Stomach (tissue), 7 donors: ENCODE measurements around the gene SSX2B.

GRCh38 chrX:51803217-51803772, 60.1 kb downstream of the GSPT2 start:
- PRO-cap: no peak
- RAMPAGE, long total RNA, 5 experiments: no peak in any of the 5 experiments
- RRBS: no CpG with 5 or more reads among the region's 17 CpGs

GRCh38 chrX:51850815-51851162, 42.6 kb upstream of the MAGED1 start:
- PRO-cap: unidirectional peak, plus-strand start at chrX:51851054
- RAMPAGE, long total RNA, 5 experiments: no peak in any of the 5 experiments
- RRBS: no CpG with 5 or more reads among the region's 3 CpGs

DNA sequence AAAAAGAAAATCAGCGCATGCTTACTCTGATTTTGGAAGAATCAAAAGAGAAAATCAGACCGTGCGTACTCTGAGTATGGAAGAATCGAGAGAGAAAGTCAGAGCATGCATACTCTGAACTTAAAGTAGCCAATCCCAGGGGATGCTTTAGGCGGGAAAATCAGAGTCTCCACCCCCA, 118 bp downstream of the SSX7 start:
- PRO-cap: no peak
- RAMPAGE, long total RNA, 5 experiments: no peak in any of the 5 experiments
- RRBS: no CpG with 5 or more reads among the region's 5 CpGs

DNA sequence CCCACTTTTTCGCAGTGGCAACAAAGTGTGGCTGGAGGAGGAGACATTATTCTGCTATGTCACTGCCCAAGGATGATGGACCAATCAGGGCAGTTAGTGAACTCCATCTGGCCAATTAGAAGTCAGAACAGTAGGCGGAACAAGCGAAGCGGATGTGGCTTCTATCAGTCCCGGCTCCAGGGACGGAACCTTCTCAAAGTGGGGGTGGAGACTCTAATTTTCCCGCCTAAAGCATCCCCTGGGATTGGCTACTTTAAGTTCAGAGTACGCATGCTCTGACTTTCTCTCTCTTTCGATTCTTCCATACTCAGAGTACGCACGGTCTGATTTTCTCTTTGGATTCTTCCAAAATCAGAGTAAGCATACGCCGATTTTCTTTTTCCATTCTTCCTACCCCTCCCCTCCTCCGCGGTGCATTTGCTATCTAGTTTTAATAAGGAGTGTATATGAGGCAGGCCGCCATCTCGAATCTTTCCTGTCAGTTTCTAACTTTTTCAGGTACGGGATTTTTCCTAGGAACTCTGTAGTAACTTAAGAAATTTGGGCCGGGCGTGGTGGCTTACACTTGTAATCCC, at the start of gene SSX2B:
Gene SSX2B (plus strand): TSS at position 290 of the 575 bp plus-strand sequence.
- PRO-cap: no peak
- RAMPAGE, long total RNA, 5 experiments: no peak in any of the 5 experiments
- RRBS: no CpG with 5 or more reads among the region's 20 CpGs

- PRO-cap: bidirectional peak, plus-strand start at chrX:52935224, minus-strand start at chrX:52935101
- RAMPAGE, long total RNA, 5 experiments: no peak in any of the 5 experiments
- RRBS: 0% methylated on average over 3 of the region's 78 CpGs
Measured at GRCh38 chrX:52934229-52935382, 23.7 kb downstream of the FAM156A start.

GRCh38 chrX:53087685-53087936, 5.4 kb downstream of the TSPYL2 start:
- PRO-cap: no peak
- RAMPAGE, long total RNA, 5 experiments: no peak in any of the 5 experiments
- RRBS: no CpG with 5 or more reads among the region's 5 CpGs

DNA sequence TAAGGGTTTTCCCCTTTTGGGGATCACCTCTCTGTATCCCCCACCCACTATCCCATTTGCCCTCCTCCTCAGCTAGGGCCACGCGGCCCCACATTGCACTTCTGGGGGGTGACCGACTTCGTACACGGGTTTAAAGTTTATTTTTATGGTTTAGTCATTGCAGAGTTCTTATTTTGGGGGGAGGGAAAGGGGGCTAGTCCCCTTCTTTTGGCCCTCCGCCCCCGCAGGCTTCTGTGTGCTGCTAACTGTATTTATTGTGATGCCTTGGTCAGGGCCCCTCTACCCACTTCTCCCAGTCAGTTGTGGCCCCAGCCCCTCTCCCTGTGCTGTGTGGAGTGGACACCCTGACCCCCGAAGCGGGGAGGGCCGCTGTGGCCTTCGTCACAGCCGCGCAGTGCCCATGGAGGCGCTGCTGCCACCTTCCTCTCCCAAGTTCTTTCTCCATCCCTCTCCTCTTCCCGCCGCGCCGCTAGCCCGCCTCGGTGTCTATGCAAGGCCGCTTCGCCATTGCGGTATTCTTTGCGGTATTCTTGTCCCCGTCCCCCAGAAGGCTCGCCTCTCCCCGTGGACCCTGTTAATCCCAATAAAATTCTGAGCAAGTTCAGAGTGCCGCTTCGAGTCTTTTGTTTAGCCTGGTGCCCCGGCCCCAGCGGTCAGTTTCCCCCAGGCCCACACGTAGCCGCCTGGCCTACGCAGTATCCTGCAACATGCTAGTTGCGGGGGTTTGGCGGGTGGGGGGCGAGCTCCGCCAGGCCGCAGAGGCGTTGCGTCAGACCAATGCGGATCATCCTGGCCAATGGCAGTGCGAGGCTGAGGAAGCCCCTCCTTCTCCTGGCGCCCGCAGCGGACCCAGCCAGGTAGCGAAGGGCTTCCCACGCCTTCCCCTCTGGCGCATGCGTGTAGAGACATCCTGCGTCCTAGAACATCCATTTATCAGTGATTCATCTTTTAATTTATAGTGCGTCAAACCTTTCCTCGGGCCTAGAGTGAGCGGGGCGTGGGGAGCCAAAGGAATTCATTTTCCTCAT, 5.7 kb upstream of the KANTR start:
- PRO-cap: bidirectional peak, plus-strand start at position 984 of the sequence, minus-strand start at position 801 of the sequence
- RAMPAGE, long total RNA, 5 experiments: no peak in any of the 5 experiments
- RRBS: no CpG with 5 or more reads among the region's 55 CpGs

GRCh38 chrX:53255234-53256088, 30.5 kb upstream of the KDM5C start:
- PRO-cap: no peak
- RAMPAGE, long total RNA, 5 experiments: start-site peak on the minus strand in 2 of 5 experiments, at chrX:53255882-53256060 at its widest, 8 to 14 reads per replicate
- RRBS: no CpG with 5 or more reads among the region's 11 CpGs

GRCh38 chrX:53560008-53560839, 126.1 kb upstream of the HSD17B10 start:
- PRO-cap: no peak
- RAMPAGE, long total RNA, 5 experiments: start-site peak on the minus strand in 3 of 5 experiments, at chrX:53560193-53560988 at its widest, 10 to 25 reads per replicate
- RRBS: no CpG with 5 or more reads among the region's 10 CpGs

- PRO-cap: unidirectional peak, minus-strand start at chrX:53745451
- RAMPAGE, long total RNA, 5 experiments: no peak in any of the 5 experiments
- RRBS: no CpG with 5 or more reads among the region's 3 CpGs
Measured at GRCh38 chrX:53745346-53745579, 58.7 kb upstream of the HUWE1 start.

GRCh38 chrX:53984980-53985245, 59.4 kb downstream of the PHF8 start:
- PRO-cap: no peak
- RAMPAGE, long total RNA, 5 experiments: start-site peak on the minus strand in 4 of 5 experiments, at chrX:53984986-53985291 at its widest, 11 to 28 reads per replicate
- RRBS: no CpG with 5 or more reads among the region's 9 CpGs

DNA sequence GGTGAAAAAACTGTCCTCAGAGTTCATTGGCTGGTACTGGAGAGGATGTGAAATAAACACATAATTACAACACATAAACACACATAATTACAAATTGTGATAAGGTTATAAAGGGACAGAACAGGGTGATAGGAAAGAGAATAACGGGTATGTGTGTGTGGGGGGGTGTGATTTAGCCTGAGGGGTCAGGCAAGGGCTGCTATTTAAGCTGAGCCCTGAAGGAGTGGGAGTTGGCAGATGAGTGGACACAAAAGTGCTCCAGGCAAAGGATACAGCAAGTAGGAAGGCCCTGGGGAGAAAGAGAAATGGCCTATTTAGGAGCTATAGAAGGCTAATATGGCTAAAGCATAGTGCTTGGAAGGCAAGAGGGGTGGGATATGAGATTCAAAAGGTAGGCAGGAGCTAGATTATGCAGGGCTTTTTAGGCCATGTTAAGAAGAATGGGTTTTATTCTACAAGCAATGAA, 3.2 kb upstream of the FGD1 start:
- PRO-cap: no peak
- RAMPAGE, long total RNA, 5 experiments: no peak in any of the 5 experiments
- RRBS: no CpG with 5 or more reads among the region's 1 CpG

- PRO-cap: no peak
- RAMPAGE, long total RNA, 5 experiments: no peak in any of the 5 experiments
- RRBS: no CpG with 5 or more reads among the region's 2 CpGs
Measured at GRCh38 chrX:54528803-54529227, 1.2 kb upstream of the GNL3L start.

- PRO-cap: no peak
- RAMPAGE, long total RNA, 5 experiments: start-site peak on the plus strand in 1 of 5 experiments, at chrX:54540081-54540241 at its widest, 32 reads per replicate
- RRBS: no CpG with 5 or more reads among the region's 5 CpGs
Measured at GRCh38 chrX:54539936-54540499, 10.0 kb downstream of the GNL3L start.

- PRO-cap: no peak
- RAMPAGE, long total RNA, 5 experiments: start-site peak on the plus strand in 2 of 5 experiments, at chrX:54562592-54562694 at its widest, 23 to 28 reads per replicate
- RRBS: no CpG with 5 or more reads among the region's 6 CpGs
Measured at GRCh38 chrX:54562507-54562767, 32.4 kb downstream of the GNL3L start.

- PRO-cap: no peak
- RAMPAGE, long total RNA, 5 experiments: no peak in any of the 5 experiments
- RRBS: no CpG with 5 or more reads among the region's 10 CpGs
Measured at GRCh38 chrX:54998249-54999067, 1.7 kb upstream of the APEX2 start.

DNA sequence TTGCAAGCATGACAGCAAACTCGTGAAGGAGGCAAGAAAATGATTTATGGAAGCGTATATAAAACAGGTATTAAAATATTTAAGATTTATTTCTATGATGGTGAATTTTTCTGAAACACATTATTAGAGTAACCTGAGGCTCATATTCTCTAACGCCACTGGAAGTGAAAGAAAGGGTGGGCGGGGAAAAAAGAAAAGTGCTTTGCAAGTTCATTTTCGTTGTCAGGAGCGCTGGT, 256 bp upstream of the PAGE2 start:
- PRO-cap: no peak
- RAMPAGE, long total RNA, 5 experiments: no peak in any of the 5 experiments
- RRBS: no CpG with 5 or more reads among the region's 6 CpGs

DNA sequence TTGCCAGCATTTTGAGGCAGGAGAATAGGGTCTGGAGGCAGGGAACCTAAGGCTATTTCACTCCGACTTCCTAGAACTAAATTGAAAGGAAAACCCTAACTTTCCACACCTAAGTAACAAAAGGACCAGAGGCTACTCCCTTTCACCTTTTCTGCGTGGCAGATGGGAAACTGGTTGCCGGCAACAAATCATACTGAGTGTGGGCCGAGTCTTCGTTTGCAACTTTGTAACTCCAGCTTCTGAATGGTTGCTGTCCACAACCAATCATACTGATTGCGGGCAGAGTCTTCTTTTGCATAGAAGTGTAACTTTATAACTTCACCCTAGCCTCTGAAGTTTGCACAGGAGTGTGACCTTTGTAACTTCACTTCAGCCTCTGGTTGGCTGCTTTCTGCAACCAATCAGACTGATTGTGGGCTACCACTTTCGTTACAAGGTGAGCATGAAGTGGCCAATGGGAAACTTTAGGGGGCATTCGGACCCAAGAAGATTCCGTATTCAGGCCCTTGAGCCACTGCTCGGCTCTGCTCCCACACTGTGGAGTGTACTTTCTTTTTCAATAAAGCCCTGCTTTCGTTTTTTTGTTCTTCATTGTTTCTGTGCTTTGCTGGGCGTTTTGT, 9.2 kb upstream of the PAGE5 start:
- PRO-cap: no peak
- RAMPAGE, long total RNA, 5 experiments: no peak in any of the 5 experiments
- RRBS: no CpG with 5 or more reads among the region's 12 CpGs

DNA sequence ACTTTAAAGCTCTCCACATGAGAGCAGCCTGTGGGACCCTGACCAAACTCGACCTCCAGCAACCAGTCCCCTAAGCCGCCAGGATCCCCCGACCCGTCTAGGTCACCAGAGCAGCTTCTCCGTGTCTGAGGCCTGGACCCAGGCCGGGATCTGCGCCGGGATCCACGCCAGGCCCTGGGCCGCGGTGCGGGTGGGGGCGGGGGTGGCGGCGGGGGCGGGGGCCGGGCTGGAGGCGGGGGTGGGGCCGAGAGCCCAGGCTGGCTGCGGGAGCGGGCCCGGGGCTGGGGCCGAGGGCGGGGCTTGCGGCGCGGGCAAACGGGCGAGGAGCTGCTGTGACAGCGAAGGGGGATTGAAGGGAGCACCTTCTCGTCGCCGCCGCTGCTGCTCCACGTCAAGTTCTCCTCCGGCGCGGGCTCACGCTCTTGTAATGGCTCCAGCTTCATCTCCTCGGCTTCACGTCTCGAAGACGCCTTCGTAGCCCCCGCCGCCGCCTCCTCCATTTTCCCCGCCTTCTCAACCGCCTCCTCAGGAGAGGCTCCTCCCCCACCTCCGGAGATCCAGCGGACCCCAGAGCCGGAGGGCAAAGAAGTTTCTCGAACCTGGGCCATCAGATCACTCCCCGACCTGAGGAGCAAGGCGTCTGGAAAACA, 1.2 kb downstream of the USP51 start:
- PRO-cap: bidirectional peak, plus-strand start at position 299 of the sequence, minus-strand start at position 152 of the sequence; bidirectional peak, plus-strand start at position 552 of the sequence, minus-strand start at position 515 of the sequence
- RAMPAGE, long total RNA, 5 experiments: no peak in any of the 5 experiments
- RRBS: 24% methylated on average over 20 of the region's 55 CpGs

GRCh38 chrX:55688439-55689030, 29.0 kb upstream of the RRAGB start:
- PRO-cap: no peak
- RAMPAGE, long total RNA, 5 experiments: no peak in any of the 5 experiments
- RRBS: no CpG with 5 or more reads among the region's 11 CpGs